Cardiac septum (tissue), 1 donor: ENCODE measurements around a stretch of chr17.

GRCh38 chr17:80968529-80969266 lies 22.9 kb upstream of the CHMP6 start:
- PRO-cap = no peak

- PRO-cap = no peak
Measured at GRCh38 chr17:81001251-81001565, 9.6 kb downstream of the CHMP6 start.

- PRO-cap = bidirectional peak, plus-strand start at chr17:81018279, minus-strand start at chr17:81018201
Measured at GRCh38 chr17:81017875-81018854, 16.8 kb upstream of the BAIAP2 start.

- PRO-cap = unidirectional peak, plus-strand start at chr17:81033695
Measured at GRCh38 chr17:81033494-81034330, 1.2 kb upstream of the BAIAP2 start.

- PRO-cap = no peak
Measured at GRCh38 chr17:81044550-81045431, 9.8 kb downstream of the BAIAP2 start.

DNA sequence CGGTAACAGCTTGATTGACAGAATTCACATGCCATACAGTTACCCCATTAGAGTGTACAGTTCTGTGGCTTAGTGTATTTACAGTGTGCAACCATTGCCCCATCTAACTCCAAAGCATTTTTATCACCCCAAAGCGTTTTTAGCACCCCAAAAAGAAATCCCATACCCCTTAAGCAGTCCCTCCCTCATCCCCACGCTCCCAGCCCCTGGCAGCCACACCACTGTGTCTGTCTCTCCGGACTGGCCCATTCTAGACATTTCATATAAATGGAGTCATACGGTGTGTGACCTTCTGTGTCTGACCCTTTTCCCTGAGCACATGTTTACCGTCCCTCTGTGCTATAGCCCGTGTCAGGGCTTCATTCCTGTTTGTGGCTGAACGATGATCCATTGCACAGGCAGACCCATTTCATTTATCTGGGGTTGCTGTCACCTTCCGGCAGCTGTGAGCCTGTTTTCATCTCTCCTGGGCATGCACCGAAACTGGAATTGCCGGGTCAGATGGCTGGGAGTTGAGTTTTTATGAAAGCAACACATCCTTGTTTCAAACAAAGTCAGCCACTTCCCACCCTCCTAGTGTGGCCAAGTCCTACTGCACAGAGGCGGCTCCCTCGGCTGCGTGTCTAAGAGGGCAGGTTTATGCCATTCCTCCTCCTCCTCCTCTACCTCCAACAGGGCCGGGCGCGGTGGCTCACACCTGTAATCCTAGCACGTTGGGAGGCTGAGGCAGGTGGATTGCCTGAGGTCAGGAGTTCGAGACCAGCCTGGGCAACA lies 25.4 kb downstream of the BAIAP2 start:
- PRO-cap = no peak

GRCh38 chr17:81084294-81085139 lies 49.6 kb downstream of the BAIAP2 start:
- PRO-cap = no peak

DNA sequence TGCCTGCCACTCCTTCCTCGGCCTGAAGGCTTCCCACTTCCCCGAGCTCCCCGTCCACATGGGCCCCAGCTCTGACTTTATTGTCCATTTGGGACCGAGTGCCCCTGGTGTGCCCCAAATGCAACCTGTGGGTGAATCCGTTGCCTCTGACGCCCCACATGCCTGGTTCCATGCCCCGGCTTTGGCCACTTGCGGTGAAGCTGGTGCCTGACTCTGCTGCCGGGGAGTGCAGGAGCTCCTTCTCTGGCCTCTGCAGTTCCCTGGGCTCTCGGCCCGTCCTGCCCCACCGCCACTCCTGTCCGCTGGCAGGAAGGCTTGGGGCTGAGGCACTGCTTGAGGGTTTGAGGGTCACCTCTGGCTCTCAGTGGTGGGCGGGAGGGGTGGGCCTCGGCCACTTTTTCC lies 50.8 kb downstream of the BAIAP2 start:
- PRO-cap = no peak

DNA sequence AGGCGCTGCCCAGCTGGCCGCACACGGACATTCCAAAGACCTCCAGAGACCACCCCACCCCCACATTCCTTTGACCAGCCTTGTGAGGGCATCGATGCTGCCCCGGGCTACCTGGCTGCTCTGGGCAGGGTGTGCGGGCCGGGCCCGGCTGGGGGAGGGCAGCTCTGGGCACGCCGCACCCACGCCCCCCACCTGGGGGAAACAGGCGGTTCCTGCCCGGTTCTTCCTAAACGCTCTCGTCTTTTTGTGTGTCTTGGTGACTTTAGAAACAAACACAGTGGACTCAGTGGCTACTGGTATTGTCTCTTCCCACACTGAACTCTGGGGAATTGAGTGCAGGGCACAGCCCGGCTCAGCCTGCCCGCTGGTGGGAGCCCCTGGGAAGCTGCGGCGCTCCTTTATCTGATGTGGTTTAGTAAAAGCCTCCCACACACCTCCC lies 55.5 kb upstream of the PVALEF start:
- PRO-cap = no peak

GRCh38 chr17:81116760-81117187 lies 48.5 kb upstream of the PVALEF start:
- PRO-cap = no peak

GRCh38 chr17:81190409-81191625 lies 24.8 kb upstream of the AATK start:
- PRO-cap = no peak

DNA sequence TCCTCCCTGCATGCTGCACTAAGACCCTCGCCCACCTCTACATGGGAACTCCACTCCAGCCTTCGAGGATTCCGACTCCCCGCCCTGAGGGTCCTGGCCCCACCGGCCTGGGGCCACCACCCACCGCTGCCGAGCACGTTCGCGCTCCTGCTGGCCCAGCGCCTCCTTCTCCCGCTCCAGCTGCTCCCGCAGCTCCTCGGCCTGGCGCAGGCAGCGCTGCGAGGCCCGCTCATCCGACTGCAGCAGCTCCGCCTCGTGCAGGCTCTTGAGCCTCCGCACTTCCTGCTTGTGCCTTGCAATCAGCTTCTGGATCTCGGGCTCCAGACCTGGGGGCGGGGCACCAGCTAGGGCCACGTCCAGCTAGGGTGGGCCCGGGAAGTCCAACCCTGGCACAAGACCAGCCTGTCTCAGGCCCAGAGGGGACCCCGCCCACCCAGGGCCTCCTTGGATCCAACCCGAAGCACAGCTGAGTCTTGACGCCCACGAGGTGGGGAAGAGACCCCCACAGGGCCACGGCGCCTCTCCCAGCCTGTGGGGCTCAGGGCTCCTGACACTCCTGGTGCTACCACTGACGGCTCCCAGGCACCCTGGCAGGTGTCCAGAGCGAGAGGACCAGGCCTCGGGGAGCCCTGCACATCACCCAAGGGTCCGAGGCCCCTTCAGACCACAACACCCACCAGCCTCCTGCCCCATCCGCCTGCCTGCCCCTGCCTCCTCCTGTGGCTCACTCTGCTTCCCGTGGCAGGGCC lies 28.0 kb upstream of the AATK start:
- PRO-cap = no peak

DNA sequence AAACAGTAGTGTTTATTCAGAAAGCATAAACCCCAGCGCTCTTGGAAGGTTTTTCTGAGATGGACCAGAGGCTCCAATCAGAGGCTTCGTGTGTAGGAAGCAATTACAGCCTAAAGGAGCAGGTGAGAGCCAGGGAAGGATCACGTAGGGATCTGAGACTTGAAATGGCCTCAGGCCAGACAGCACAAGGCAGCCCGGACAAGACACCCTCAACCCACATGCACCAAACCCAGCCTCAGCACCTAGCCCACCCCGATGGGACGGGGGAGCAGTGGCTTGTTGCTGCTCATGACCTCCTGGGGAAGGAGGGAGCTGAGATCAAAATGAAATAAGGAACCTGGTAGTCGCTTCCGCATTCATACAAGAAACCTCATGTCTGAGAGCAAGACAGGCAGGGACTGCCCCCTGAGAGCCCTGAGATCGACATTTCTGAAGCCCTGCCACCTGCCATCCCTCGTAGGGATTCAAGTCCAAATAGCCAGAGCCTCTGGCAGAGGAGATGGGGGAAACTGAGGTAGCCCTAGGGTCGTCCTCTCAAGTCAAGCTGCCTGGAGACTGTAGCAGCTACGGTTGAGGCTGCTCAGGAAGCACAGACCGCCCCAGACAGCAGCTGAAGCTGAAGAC lies 5.6 kb upstream of the CEP131 start:
- PRO-cap = no peak

- PRO-cap = no peak
Measured at GRCh38 chr17:81249199-81249706, 10.1 kb downstream of the NDUFAF8 start.

DNA sequence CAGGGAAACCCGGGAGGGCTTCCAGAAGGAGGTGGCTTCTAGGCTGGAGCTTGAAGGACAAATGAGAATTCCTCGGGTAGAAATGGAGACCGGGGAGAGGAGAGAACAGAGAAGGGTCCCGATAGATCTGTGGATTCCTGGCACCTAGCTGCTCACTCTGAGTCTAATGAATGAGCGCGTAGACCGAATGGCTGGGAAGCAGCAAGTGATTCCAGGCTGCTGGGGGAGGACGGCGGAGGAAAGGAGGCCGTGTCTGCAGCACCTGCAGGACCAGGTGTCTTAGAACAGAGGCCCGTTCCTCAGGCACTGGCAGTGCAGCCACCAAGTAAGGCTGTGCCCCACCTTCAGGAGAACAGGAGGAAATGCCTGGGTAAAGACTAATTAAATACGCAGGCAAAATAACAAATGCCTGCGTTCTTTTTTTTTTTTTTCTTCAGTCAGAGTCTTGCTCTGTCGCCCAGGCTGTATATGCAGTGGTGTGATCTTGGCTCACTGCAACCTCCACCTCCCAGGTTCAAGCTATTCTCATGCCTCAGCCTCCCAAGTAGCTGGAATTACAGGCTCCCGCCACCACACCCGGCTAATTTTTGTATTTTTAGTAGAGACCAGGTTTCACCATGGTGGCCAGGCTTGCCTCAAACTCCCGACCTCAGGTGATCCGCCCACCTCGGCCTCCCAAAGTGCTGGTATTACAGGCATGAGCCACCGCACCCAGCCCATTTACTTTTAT lies 967 bp upstream of the SLC38A10 start:
- PRO-cap = no peak

GRCh38 chr17:81349865-81350643 lies 45.2 kb upstream of the BAHCC1 start:
- PRO-cap = no peak

GRCh38 chr17:81351468-81352027 lies 43.7 kb upstream of the BAHCC1 start:
- PRO-cap = unidirectional peak, minus-strand start at chr17:81351582

GRCh38 chr17:81387732-81388028 lies 7.6 kb upstream of the BAHCC1 start:
- PRO-cap = bidirectional peak, plus-strand start at chr17:81387757, minus-strand start at chr17:81387604; unidirectional peak, minus-strand start at chr17:81387900

- PRO-cap = unidirectional peak, minus-strand start at chr17:81393802; unidirectional peak, minus-strand start at chr17:81394049
Measured at GRCh38 chr17:81393675-81394599, 1.3 kb upstream of the BAHCC1 start.

DNA sequence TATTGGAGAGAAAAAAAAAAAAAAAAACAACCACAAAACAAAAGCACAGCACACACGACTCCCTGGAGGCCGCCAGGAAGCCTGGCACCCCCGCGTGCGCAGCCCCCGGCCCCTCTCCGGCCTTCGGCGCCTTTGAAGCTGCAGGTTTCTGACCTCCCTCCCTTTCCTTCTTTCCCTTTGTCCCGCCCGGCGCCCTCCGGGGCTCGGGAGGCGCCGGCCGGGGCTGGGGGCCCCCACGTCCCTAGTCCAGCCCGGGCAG lies 2.1 kb downstream of the BAHCC1 start:
- PRO-cap = bidirectional peak, plus-strand start at position 67 of the sequence, minus-strand start outside the sequence